Esophagus muscularis mucosa (tissue), 4 donors: ENCODE data around the gene CCDC178.

- PRO-cap, result no peak
- RAMPAGE, long total RNA, 4 experiments, result no peak in any of the 4 experiments
These were observed 85.4 kb downstream of the TRAPPC8 start for GRCh38 chr18:31857396-31858063.

DNA sequence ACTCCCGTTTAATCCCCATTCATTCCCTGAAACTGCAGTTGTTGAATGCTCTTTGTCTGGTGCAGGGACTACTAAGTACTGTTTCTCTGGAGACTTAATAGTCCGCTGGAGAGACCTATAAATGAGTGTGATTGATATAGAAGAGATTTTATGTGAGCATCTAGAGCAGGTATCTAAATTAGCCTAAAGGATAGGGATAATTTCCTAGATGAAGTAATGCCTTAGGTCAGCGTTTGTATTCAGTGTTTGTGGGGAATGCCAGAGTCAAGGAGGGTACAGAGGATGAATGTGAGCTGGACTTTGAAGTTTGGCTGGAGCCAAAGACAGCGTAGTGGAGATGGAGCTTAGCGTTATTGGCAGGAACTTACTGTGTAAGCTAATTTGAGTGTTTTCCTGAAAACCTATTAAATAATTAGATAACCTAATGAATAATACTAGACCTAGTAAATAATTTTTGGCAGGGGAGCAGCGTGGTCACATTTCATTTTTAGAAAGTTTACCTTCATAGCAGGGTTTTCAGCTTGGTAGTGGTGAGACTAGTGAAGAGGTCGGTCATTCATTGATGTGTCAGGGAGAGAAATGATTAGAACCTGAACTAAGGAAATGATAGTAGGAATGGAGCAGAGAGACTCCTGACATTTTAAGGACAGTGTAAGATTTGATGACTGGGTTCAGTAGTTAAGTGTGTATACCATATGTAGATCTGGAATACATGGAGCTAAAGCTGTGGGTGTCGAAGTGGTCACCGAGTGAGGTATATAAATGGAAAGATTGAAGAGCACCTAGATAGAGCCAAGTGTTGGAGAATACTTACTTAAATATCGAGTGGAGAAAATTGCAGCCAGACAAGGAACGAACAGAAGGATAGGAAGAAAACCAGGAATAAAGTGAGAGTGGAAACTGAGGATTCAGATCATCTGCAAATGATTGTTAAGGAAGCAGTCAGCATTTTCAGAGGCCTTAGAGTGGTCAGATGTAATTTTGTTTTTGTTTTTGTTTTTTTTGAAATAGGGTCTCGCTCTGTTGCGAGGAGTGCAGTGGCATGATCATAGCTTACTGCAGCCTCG, 4.4 kb downstream of the RNF138 start:
- PRO-cap, result no peak
- RAMPAGE, long total RNA, 4 experiments, result no peak in any of the 4 experiments

DNA sequence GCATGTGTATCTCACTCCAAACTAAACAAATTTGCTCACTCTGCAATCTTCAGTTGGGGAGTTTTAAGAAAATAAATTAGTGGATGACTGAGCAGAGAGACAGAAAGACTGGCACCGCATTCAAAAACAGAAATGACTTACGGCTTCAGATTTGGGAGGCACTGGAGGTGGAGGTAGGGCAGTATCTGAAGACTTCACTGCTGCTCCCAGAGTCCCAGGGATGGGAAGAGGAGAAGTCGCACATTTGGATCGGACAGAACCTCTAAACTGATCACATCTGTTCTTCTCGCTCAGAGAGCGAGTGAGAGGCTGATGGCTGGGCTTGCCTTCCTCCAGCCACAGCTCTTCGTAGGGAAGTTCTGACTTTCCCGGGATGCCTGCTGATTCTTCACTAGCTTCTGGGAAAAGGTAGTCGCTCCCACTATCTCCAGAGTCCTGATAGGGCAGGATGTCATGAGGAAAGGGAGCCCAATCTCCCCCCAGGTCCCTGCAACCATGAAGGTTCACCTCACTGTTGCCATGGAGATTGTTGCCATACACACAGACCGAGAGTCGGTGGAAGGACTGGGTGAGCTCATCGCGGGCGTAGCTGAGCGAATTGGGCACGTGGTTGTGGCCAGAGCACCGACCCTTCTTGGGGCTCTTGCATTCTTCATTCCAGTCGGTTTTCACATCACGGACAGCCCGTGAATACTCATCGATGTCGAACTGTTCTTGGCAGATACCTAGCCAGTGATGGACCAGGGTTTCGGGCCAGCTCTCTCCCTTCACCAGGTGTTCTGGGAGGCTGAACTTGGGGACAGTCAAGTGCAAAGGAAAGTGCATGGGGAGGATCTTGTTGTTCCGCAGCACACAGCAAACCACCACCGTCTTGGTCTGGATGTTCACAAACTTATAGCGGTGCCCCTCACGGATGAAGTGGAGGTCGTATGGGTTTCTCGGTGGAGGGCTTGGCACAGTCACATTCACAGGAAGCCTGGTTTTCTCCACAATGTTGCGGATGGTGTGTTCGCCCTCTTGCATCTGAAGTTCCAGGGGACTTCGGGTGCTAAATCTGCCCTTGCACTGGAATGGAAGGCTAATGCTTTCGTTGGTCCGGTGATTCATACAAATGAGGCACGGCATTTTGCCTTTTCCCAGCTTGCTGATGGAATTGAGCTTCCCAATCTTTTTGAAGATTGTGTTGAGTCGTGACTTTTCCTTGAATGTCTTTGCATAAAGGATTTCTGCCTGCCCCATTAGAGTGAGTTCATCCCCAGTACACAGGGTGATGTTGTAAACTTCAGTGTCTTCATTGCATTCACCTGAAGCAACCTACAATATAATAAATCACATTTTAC, 97.5 kb downstream of the MEP1B start:
- PRO-cap, result no peak
- RAMPAGE, long total RNA, 4 experiments, result no peak in any of the 4 experiments

DNA sequence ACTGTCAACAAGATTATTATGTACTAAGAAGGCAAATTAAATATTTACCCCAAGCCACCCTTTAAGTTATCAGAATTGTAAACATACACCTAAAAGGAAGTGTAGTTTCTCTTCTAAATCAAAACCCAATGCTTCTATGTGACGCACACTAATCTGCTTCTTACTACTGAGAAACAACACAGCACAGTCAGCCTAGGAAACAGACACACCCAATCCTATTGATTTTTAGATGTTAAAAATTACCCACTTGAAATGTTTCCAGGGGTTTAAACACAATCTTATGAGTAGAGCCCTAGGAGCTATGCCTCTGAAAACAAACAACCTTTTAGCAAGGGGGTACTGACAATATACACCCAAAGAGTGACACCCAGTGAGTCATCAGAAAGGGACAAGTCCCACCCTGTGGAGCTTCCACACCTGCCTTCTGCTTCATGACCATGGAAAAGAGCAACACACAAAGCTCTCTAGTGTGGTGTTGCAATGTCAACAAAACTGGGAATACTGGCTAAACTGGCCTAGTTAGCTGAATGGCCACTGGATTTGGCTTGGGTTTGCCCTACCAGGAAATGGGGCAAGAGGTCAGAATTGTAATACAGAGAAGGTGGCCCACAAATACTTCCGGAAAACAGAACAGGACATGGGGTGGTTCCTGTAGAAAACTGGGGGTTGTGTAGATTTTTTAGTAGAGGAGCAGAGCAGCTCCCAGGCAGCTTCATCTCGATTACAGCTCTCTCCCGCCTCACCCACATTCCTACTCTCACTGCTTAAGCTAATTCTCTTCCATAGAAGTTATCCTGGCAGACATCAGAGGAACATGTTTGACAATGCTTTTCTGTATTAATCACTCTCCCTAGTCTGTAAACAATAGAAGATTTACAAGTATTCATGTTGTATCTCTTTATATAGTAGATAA, 98.2 kb downstream of the GAREM1 start:
- PRO-cap, result no peak
- RAMPAGE, long total RNA, 4 experiments, result no peak in any of the 4 experiments

GRCh38 chr18:32384147-32384402, 86.6 kb downstream of the GAREM1 start:
- PRO-cap, result no peak
- RAMPAGE, long total RNA, 4 experiments, result no peak in any of the 4 experiments

DNA sequence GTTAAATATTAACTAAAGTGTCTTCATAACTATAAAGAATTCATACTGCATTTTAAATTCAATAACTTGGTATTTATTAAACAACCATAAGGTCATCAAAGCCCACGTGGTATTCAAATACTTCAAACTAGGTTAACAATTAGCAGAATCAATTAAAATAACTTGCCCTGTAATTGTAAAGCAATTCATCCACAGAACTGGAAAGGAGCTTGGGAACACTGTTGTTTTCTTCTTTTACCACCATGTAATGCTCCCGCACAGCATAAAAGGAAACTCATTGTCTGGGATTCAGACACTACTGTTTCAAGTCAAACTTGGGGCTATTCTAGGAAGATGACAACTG, 10.4 kb downstream of the GAREM1 start:
- PRO-cap, result no peak
- RAMPAGE, long total RNA, 4 experiments, result no peak in any of the 4 experiments

- PRO-cap, result no peak
- RAMPAGE, long total RNA, 4 experiments, result no peak in any of the 4 experiments
These were observed 134.2 kb upstream of the KLHL14 start for GRCh38 chr18:32906963-32907467.

- PRO-cap, result no peak
- RAMPAGE, long total RNA, 4 experiments, result start-site peak on the minus strand in 1 of 4 experiments, at chr18:33440682-33440959 at its widest, 5 to 19 reads per replicate
These were observed at the start of gene CCDC178 for GRCh38 chr18:33440127-33441242. Gene CCDC178 (minus strand): TSS chr18:33440721.

DNA sequence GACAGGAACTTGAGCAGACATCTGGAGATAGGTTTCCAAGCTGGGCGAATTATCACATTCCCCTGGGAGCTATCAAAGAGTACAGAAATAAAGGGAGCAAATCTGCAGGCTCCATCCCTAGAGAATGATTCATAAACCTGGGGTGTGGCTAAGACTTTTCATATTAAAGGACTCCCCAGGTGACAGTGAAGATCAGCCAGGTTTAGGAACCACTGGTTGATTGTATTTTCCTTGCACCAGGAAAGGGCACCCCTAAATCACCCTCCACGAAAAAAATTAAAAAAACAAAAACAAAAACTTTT, 105.6 kb upstream of the NOL4 start:
- PRO-cap, result no peak
- RAMPAGE, long total RNA, 4 experiments, result no peak in any of the 4 experiments

- PRO-cap, result bidirectional peak, plus-strand start at chr18:34594494, minus-strand start at chr18:34594371
- RAMPAGE, long total RNA, 4 experiments, result no peak in any of the 4 experiments
These were observed 116.1 kb upstream of the DTNA start for GRCh38 chr18:34593669-34594729.

DNA sequence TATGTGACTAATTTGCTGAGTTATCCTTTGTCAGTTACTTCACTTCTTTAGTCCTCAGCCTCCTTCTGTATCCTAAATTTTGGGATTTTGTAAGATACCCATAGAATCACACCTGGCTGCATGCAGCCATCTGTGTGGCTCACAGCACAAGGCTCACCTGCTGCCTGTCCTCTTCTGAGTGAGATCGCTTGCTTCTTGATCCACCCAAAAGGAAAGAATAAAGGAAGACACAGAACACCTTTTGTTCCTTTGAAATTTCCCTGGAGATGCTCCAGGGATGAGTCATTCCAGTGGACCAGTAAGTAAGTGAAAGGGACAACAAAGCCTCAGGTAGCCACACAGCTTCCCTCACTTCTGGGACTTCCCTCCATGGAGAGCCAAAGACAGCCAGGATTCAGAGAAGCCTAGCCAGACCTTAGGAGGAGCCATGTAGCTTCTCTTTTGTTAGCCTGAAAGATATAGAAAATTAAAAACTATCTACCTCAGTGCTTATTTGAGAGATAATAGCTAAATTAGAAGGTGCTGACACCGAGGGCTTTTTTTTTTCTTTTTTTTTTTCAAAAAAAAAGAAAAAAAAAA, 97.3 kb downstream of the DTNA start:
- PRO-cap, result no peak
- RAMPAGE, long total RNA, 4 experiments, result no peak in any of the 4 experiments

GRCh38 chr18:34976091-34976656, 65.0 kb upstream of the MAPRE2 start:
- PRO-cap, result no peak
- RAMPAGE, long total RNA, 4 experiments, result no peak in any of the 4 experiments

DNA sequence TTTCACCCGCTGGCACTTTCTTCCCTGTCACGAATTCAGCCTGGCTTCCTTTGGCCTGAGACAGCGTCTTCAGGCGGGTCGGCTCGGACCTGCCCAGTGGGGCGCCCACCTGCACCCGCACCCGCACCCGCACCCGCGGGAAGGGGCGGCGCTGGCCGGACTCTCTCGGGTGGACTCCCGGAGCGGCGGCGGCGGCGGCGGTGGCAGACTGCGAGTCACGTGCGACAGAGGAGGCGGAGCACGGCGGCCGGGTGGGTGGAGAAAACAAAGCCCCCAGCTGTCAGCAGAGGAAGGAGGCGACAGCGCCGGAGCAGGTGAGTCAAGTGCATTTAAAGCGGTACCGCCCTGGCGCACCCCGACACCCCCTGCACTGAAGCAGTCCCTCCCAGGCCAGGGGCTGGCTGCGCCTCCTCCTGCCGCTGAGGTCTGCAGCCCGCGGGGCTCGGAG, 64.4 kb upstream of the MAPRE2 start:
- PRO-cap, result bidirectional peak, plus-strand start at position 291 of the sequence, minus-strand start at position 177 of the sequence
- RAMPAGE, long total RNA, 4 experiments, result start-site peak on the plus strand in 4 of 4 experiments, centred at positions 279 to 286 of the sequence, 30 to 90 reads per replicate

GRCh38 chr18:34977908-34978742, 63.1 kb upstream of the MAPRE2 start:
- PRO-cap, result unidirectional peak, plus-strand start at chr18:34978430
- RAMPAGE, long total RNA, 4 experiments, result no peak in any of the 4 experiments

DNA sequence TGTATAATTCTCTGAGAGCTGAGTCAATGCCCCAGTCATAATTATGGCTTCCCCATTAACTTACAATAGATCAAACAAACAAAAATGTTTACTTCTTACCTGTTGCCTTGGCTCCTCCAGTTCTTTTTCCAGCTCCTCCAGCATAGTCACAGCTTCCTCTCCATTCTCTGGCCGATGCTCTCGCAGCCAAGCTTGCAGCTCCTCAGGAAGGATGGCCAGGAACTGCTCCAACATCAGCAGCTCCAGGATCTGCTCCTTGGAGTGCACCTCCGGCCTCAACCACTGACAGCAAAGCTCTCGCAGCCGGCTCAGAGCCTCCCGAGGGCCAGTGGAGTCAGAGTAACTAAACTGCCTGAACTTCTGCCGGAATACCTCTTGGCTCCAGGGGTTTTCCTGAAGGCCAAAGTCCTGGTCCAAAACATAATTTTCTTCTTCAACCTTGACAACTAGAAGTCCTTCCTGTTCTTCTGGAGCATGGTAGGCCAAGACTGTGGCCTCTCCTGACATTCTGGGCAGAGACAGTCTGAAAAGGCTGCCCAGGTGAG, 23.1 kb downstream of the ZNF397 start:
- PRO-cap, result no peak
- RAMPAGE, long total RNA, 4 experiments, result no peak in any of the 4 experiments

- PRO-cap, result unidirectional peak, plus-strand start at chr18:35289395
- RAMPAGE, long total RNA, 4 experiments, result no peak in any of the 4 experiments
These were observed 602 bp downstream of the ZSCAN30 start for GRCh38 chr18:35289173-35290080.

DNA sequence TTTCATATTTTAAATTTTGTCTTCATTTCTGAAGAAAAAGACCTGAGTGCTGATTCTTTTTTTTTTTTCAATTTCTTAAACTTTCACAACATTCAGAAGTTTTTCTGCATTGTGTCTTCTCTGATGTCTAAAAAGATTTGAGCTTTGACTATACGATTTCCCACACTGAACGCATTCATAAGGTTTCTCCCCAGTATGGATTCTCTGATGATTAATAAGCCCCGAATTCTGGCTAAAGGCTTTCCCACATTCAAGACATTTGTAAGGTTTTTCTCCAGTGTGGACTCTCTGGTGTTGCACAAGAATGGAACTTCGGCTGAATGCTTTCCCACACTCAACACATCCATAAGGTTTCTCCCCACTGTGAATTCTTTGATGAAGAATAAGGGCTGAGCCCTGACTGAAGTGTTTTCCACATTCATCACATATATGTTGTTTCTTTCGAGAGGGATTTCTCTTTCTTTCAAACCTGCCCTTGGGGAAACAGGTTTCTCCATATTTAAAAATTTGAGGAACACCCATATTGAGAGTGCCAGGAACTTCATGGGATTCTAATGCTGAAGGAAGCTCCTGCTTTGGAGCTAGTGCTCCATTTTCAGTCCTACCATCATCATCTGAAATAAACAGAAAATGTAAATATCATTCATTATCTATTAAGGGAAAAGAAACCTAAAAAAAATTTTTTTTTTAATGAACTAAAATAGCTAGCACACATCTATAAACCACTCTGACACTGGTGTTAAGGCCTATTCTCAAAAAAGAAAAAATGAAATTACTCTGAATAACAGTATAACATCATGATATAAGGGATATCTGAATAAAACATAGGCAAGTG, 6.8 kb downstream of the ZNF24 start:
- PRO-cap, result no peak
- RAMPAGE, long total RNA, 4 experiments, result no peak in any of the 4 experiments

DNA sequence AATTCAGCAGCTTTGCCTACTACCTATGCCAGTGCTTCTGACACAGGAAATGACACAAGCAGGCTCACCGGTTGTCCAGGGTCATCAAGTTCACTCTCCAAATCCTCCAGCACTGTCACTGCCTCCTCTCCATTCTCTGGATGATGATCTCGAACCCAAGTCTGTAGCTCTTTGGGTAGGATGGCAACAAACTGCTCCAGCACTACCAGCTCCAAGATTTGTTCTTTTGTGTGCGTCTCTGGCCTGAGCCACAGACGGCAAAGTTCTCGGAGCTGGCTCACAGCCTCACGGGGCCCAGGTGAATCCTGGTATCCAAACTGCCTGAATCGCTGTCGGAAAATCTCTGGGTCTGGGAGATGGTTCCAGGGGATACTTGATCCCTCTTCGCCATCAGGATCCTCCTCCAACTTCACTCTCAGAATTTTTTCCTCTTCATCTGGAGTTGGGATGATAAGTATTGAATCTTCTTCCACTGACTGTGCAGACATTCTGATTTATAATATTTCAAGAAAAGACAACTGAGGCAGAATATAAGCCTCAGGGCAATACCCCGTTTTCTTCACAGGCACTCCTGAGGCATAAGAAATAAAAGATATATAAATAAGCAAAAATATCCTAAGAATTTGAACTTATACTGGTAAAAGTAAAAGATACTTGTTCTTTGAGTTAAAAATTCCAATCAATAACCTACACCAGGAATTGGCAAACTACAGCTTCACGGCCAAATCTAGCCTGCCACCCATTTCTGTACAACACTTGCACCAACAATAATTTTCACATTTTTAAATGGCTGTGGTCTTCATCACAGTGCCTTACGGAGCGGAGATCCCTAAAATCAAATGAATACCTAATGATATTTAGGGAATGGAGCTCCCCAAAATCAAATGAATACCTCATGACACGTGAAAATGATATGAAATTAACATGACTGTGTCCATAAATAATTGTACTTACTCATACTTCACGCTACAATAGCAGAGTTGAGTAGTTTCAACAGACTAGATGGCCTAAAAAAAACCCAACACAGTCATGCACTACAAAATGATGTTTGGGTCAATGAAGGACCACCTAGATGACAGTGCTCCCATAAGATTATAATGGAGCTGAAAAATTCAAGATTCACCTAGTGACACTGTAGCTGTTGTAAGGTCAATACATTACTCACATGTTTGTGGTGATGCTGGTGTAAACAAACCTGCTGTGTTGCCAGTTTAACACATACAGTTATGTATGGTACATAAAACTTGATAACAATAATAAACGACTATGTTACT, 3.6 kb downstream of the ZNF24 start:
- PRO-cap, result no peak
- RAMPAGE, long total RNA, 4 experiments, result no peak in any of the 4 experiments

DNA sequence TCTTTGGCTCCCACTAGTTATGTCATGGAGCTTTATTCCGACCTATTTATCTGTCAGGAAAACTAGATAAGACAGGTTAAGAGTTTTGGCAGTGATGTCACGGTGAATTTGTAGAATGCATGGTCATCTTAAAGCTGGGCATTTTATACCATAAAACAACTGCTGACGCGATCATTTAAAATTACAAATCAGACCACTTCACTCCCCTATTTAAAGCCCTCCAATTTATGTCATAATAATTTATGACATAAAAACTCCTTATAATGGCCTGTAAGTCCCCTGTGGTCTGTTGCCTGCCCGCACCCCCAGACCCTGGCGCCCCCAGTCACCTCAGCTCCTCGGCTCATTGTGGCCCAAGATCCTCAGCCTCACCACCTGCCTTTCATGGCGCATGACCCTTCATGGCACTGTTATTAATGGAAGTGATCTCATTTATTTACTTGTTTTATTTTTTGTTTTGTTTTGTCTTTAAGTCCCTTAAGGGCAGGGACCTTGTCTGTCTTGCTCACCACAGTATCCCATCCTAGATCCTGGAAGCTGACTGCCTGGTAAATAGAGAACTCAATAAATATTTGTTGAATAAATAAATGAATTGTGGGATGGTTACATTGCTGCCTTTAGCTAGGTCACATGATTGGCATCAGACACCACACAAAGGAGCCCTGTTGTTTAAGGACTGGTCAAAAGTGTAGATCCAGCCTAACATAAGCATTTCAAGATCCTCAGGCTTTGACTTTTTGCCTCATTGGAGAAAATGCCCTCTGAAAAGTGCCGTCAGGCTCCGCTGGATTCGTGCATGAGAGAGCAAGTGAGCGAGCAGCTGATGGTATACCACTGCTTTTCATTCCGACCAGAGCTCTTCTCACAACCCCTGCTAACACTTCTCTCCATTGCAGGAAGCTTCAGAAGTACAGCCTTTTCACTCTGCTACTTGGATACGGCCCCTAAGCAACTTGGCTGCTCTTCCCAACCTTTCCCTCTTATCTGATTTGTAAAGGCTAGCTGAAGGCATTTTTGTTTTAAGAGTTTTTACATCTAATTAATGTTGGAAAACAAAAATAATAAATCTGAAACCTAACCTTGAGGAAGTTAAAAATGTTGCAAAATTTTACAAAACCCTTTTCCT, 1.1 kb upstream of the ZNF24 start:
- PRO-cap, result no peak
- RAMPAGE, long total RNA, 4 experiments, result no peak in any of the 4 experiments

DNA sequence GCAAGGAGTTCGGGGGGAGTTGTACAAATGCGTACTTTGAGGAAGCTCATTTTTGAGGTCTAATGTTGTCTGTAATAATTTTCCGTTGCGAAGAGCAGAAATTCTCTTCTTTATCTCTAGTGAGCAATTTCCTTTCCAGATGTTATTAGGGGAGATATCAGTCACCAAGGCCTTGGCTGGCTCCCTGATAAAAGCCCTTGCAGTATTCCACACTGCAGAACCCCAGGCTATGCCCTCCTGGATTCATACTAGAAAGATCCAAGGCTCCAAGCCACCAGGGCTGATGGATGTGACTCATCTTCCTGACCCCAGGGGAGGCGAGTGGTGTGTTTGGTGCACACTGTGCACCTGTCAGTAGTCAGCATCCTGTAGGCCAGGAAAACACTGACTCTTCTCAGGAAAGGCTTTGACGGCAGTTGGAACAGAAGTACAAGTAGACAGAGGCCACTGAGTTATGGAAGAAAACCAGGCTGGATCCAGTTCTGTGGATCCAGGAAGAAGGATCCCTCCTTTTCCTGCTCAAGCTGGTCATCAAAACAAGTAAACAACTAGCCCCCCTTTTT, 34.6 kb downstream of the INO80C start:
- PRO-cap, result no peak
- RAMPAGE, long total RNA, 4 experiments, result no peak in any of the 4 experiments